Left lung (tissue), 1 donor: ENCODE data around the genes TNS1 and ZNF142.

DNA sequence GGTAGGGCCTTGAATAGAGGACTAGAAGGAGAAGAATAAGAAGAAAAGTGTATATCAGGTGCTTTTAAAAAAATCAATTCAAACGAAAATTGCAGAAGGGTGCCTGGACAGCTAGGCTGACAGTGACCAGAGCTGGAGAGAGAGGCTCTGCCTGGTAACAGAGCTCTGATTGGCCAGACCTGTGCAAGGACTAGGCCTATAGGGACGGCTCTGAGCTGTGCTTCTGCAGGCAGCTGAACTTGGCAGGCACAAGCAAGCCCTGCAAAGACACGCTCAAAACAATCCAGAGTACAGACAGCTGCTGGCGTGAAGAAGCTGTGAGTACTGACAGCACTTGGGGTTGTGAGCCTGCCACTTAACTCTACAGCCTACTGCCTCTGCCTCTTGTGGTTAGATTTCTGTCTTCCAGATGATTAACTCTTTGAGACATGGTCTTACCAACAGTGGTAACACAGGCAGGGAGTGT, 568.7 kb downstream of the TNS1 start:
- PRO-cap: no peak

- PRO-cap: no peak
These were observed 447.2 kb downstream of the TNS1 start for GRCh38 chr2:217555744-217555920.

GRCh38 chr2:217631980-217632569, 370.7 kb downstream of the TNS1 start:
- PRO-cap: no peak

DNA sequence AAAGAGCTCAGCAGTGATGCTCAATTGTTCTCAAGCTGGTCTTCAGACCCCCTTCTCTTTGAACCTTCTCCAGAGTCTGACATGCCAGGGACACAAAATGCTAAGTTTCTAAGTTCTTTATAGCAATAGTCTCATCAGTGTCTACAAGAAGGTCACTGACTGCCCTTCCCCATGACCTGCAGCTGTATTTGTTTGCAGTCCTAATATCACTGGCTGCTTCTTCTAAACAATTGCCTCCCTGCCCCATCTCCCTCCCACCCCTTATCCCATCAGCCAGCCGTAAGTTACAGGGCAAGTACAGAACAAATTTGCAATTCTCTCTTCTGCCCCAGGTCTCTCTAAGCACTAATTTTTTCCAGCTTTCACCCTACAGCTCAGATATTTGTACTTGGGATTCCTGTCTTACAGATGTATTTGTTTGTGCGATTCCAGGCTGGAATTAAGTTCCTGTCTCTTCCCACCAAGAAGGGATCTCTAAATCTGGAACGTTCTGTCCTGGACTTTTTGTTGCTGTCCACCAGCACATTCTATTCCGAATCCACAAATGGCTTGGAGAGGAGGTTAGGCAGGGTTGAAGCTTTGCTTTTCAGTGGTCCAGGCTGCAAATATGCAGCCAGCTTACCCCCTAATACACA, 315.2 kb downstream of the TNS1 start:
- PRO-cap: no peak

- PRO-cap: no peak
These were observed 304.1 kb downstream of the TNS1 start for GRCh38 chr2:217698484-217699280.

GRCh38 chr2:217817530-217818568, 184.9 kb downstream of the TNS1 start:
- PRO-cap: no peak

- PRO-cap: no peak
These were observed 177.7 kb downstream of the TNS1 start for GRCh38 chr2:217824768-217825788.

DNA sequence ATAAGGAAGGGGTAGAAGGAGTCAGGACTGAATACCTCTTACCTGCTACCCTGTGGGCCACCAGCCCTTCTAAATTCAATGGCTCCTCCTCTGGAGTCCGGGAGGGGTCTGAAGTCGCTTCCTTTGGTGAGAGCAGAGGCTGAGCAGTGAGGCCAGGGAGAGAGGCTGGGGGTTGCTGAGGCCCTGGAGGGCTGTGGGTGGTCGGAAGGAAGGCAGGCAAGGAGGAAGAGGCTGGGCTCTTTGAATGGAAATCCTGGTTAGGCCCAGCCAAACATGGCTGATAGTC, 155.4 kb downstream of the TNS1 start:
- PRO-cap: no peak

DNA sequence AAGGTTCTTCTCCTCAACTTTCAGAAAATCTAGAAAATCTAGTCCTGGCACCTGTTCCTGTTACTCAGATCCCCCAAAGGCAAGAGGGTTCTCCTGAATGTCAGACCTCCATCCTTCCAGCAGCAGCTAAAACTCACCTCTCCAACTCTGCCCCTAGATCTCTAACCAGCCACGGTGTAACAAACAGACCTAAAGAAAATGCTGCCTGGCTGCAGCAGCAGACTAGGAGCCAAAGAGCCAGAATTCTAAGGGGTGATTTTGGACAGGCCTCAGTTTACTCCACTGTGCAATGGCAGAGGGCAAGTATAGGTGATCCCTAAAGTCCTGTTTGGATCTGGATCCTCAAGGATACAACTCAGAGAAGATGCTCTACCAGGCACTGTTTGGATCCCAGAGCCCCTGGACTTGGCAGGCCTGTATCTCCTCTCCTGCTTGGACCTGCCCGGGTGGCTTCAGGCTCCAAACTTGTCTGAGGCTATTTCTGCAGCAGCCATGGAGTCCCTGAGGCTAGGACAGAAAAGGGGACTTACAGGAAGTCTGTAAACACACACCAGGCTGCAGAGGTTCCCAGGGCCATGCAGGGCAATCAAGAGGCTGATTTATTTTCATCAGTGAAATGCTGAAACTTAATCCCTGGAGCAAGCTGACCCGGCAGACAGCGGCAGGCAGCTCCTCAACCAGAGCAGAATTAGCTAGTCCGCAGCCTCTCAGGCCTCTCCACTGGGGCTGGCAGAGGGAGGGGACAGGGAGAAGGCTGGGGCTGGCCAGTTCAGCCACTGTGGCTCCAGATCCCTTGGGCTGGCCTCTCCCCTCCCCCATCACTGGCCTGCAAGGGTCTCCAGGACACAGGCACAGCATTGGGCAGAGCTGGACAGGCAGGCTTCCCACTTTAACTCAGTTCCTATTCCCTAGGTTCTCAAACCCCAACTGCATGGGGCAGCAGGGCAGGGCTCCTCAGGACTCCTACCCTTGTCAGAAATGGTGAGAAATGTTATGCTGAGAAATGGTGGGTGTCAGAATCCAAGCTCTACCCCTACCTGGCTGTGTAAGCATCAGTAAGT, 136.5 kb downstream of the TNS1 start:
- PRO-cap: no peak

- PRO-cap: unidirectional peak, minus-strand start at chr2:217906868
These were observed 96.0 kb downstream of the TNS1 start for GRCh38 chr2:217906727-217907363.

- PRO-cap: no peak
These were observed 69.6 kb downstream of the TNS1 start for GRCh38 chr2:217932879-217933844.

DNA sequence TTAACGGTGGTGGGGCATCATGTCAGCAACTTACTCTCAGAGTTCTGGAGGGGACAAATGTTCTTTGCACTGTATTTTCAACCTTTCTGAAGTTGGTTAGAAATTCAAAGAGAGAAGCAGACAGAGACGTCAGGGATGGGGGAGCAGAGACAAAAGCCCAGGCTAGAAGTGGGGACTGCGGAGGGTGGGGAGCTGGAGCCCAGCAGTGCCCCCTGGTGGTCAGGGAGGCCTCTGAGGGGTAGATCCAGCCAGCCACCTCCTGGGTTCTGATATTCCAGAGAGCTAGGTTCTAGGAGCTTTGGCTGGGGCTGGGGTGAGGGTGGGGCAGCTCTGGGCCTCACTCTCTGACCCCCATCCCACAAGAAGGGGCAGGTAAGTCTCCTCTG, 9.0 kb downstream of the TNS1 start:
- PRO-cap: no peak

DNA sequence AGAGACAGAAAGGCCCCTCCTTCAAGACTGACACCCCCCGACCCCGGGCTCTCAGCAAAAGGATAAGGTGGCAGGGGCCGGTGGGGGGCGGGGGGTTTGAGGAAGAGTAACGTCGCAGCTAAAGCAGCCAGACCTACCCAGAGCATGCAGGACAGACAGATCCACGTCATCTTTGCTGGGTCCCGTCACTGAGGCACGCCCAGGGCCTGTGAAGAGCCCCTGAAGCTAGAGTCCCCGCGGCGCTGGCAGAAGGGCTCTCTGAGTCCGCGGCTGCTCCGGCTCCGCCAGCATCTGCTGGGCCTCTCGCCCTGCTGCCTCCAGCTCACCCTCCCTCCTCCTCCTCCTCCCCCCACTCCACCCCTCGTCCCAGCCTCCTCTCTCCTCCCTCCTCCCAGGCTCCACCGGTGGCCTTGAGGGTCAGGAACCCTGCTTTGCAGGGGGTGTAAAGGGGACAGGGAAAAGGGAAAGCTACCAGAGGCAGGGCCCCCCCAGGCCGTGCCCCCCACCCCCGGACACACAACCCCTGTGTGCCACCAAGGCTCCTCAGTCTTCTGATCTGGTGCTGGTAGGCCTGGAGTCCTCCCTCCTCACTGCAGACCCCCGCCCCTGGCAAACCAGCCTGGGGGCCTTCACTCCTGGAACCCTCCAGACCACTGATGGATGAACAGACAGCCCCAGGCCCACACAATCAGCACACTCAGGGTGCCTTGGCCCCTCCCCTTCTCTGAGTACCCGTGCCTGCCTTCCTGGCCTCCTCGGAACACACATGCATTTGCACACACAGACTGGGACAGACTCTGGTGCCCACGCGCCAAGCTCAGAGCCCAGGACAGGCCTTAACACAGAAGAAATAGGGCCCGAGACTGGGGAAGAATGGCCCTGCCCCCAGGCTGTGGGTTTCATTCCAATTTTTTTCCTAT, at the start of gene TNS1:
TSS of gene TNS1 (minus strand) at position 293 of the 920 bp plus-strand sequence.
- PRO-cap: bidirectional peak, plus-strand start at position 248 of the sequence, minus-strand start at position 293 of the sequence

GRCh38 chr2:218003623-218004538, 1.1 kb upstream of the TNS1 start:
- PRO-cap: no peak

DNA sequence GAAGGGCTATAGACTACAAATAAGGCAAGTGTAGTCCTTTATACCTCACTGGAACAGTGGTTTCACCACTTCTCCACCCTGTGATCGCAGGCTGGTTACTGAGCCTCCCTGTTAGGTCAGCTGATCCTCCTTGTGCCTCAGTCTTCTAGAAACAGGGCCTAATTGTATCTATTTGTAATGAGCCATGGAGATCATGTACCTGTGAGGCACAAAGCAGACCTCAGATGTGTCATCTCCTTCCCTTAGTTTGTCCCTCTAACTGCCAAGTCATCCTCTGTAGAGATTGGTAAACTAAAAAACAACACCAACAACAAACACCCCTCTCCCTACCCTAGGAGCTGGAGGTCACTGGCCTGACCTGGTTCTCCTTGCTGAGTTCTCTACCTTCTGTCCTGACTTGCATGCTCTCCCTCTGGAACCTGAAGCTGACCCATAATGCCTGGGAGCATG, 4.7 kb downstream of the CXCR2 start:
- PRO-cap: no peak

- PRO-cap: no peak
These were observed 14.8 kb upstream of the GPBAR1 start for GRCh38 chr2:218246161-218246360.

DNA sequence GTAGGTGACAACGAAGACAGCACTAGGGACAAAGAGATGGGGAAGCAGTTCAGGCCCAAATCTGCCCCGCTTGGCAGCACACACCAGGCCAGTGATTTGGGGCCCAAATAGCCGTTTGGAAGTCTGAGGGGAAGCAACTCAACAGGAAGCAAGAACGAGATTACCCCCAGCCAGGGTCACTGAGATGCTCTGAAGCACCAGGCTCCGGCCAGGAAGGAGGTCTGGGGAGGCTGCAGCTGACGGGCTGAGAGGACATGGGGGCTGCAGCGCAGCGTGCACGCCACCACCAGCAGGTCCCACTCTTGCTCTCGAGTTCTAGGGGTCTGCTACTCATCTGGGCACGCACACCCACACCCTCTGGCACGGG, 8.2 kb downstream of the PNKD start:
- PRO-cap: no peak

GRCh38 chr2:218307663-218308201, 15.4 kb upstream of the TMBIM1 start:
- PRO-cap: no peak

GRCh38 chr2:218386604-218387192, 4.6 kb downstream of the SLC11A1 start:
- PRO-cap: unidirectional peak, plus-strand start at chr2:218386725

- PRO-cap: bidirectional peak, plus-strand start at chr2:218659733, minus-strand start at chr2:218659608
These were observed at the start of gene ZNF142 for GRCh38 chr2:218659076-218659833. ZNF142 (minus strand) TSS chr2:218659623.